Foreskin keratinocyte (primary cell): ENCODE data around the gene UNC13D.

DNA sequence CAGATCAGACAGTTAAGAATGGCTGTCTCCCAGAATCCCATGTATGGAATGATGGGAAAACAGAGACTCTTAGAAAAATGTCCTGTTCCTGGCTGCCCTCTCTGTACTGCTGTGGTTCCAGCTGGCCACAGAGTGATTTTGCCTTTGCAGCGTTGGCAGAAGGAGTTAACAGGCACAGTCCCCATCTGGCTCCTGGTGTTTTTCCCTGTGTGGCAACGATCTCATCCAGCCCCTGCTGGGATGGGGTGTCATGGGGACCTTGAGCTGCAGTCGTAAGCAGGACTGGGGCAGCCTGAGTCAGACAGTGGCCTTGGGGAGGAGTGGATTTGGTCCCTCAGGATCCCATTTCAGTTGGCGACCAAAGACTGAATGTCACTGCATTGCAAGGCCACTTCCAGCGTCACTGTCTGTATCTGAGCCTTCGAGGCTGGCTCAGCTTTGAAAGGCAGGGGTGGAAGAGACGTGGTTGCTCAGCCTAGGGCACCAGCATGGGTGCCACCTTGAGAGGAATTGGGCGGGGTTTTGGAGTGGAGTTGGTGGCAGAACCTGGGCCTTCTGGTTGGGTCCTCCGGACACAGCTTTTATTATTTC is 11.9 kb downstream of the TMEM94 start:
- RAMPAGE, total RNA, result no peak

DNA sequence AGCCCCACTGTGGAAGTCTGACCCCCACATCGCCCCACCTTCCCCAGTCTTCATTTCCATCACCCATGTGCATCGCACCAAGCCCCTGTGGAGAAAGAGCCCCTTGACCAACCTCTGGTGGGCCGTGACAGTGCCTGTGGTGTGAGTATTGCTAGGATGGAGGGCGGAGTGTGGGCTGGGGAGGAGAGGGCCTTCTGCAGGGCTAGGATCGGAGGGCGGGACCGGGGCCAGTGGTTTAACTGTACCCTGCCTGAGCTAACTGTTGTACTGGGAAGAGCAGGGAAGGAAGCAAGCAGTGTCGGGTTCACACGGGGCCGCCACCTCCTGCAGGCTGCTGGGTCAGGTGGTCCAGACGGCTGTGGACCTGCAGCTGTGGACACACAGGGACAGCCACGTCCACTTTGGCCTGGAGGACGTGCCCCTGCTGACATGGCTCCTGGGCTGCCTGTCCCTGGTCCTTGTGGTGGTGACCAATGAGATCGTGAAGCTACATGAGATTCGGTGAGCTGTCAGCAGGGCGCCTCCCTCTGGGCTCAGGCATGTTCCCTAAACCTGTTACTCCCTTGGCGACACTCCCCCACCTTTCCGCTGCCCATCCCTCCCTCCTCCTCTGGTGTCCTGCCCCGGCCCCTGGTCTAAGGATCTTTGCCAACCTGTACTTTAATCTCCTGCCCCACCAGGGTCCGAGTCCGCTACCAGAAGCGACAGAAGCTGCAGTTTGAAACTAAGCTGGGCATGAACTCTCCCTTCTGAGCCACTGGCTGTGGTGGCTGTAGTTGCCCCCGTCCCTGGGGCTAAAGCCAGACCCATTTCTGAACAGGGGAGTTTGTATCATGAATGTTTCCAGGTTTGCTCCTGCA is 16.5 kb downstream of the CASKIN2 start:
- RAMPAGE, total RNA, result no peak

DNA sequence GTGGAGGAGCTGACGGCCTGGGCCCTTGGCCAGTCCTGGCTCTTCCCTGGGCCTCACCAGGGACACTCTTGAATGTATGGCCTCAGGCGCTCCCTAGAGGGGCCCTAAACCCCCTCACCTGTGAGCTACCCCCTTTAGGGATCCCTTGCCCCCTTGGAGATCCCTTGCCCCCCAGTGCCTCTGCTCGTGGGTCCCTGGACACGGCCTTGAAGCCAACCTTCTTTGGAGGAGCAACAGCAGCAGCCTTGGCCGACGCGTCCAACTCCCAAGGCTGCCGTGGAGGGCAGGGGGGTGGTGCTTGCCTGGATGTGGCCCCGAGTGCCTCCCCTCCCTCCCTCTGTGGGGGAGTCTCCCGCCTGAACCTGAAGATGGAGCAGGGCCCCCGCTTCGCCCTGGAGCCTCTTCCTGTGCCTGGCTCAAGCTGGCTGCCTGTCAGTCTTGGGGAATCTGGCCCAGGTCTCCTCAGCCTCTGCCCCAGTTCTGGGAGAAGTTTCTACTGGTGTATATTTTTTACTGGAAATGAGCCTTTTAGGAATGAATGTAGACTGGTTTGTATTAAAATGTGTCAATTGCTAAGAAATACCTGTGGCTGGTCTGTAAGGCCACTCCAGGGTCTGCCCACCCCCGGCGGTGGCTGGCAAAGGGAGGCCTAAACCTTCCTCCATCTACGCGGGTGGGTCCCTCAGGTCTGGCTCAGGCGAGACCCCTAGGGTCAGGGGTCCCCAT is 15.7 kb downstream of the CASKIN2 start:
- RAMPAGE, total RNA, result no peak

- RAMPAGE, total RNA, result no peak
These were observed 3.5 kb upstream of the LLGL2 start for GRCh38 chr17:75521620-75522682.

DNA sequence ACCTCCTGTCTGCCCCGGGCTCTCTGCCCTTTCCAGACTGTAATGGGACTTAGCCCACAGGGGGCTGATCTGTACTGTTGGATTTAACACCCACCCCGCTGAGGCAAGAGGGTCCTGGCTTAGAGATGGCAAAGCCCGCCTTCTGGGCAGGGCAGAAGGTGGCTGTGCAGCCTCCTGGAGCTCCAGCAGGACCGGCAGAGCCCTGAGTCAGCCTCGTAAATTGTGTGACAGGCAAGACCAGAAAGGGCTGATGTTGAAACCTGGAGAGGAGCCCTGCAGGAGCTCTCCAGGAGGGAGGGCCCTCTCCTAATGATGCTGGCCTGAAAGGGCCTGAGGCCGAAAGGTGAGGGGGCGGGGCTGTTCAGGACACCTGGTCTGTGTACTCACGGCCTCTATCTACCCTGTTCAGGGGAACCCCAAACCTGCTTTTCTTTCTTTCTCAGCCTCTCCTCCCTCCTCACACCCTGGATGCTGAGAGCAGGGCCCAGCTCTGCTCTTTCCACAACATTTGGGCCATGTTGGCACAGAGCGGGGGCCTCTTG is 22.5 kb upstream of the MYO15B start:
- RAMPAGE, total RNA, result no peak

GRCh38 chr17:75601496-75601900 is 13.9 kb downstream of the MYO15B start:
- RAMPAGE, total RNA, result no peak

- RAMPAGE, total RNA, result no peak
These were observed 3.8 kb downstream of the SMIM5 start for GRCh38 chr17:75636939-75637491.

DNA sequence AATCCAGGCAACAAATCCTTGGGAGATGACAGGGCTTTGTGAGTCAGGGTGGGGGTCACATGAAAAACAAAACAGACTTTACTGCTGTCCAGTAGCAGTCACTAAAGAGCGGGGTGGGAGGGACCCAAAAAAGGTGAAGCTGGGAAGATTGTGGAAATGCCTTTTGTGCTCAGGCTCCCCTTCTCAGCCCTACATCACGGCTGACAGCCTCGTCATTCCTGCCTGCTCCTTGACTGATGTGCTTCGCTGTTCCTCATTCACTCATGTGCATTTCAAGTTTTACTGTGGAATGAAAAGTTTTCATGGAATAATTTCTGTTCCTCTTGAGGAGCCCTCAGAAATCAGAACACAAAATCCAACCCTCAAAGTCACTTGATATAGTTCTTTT is 6.5 kb downstream of the SAP30BP start:
- RAMPAGE, total RNA, result no peak

- RAMPAGE, total RNA, result no peak
These were observed 16.4 kb downstream of the SAP30BP start for GRCh38 chr17:75683367-75684177.

- RAMPAGE, total RNA, result no peak
These were observed 26.6 kb downstream of the SAP30BP start for GRCh38 chr17:75693365-75694454.

- RAMPAGE, total RNA, result no peak
These were observed 22.5 kb upstream of the ITGB4 start for GRCh38 chr17:75698750-75699149.

DNA sequence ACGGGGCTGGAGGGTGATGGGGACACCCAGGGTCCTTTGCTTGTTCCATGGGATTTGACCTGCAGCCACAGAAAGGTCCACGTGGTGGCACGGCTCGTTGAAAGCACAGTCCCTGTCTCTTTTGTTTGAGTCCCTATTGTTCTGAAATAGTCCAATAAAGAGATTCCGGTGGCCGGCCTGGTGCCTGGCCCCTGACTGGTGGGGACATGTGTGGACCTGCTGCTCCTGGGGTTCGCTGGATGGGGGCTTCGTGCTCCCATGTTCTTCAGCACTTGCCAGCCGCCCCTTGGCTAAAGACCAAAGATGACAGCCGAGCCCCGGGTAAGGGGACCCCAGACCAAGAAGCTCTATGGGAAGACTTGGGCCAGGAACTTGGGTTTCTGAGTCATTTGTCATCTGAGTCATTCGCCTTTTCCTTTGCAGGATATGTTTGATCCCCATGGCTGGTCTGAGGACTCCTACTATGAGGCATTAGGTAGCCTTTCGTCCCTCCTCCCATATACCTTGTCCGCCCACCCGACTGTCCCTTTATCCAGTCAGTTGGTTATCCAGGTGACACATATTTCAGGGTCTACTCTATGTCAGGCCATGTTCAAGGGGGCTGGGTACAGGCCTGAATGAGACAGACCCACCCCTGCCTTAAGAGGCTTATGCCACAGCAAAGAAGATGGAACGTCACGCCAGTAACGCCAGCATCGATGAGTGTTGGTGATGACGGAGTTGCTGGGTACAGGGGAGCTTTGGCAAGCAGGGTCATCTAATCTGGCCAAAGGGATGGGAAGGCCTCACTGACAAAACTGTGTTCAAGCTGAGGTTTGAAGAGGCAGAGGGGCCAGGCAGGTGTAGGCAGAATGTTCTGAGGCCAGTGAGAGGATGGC is 17.6 kb upstream of the ITGB4 start:
- RAMPAGE, total RNA, result no peak

DNA sequence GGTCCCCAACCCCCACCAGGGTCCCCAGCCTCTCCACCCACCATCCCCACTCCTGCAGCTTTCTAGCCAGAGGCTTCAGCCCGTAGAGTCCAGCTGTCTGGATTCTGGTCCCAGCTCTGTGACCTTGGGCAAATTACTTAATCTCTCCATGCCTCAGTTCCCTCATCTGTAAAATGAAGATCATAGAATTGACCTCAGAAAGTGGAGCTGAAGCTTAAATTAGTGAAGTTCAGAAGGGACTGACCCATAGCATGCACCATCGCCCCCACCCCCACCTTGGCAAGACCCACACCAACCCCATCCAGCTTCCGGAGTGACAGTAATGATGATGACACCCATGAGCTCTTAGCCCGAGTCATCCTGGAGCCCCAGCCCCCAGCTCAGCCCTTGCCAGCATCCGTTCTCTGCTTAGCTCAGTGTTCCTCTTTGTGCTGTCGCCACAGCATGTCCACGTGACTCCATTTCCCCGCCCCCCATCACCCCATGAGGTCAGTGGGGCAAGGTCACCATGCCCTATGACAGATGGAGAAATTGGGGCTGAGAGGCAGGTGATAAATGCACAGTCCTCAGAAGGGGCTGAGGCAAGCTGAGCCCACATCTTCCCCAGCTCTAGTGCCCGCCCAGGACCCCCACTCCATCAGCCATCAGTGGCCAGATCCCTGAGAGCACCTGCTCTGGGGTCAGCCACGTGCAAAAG is 16.8 kb downstream of the ITGB4 start:
- RAMPAGE, total RNA, result no peak

GRCh38 chr17:75771303-75772292 is 6.6 kb upstream of the GALK1 start:
- RAMPAGE, total RNA, result no peak

DNA sequence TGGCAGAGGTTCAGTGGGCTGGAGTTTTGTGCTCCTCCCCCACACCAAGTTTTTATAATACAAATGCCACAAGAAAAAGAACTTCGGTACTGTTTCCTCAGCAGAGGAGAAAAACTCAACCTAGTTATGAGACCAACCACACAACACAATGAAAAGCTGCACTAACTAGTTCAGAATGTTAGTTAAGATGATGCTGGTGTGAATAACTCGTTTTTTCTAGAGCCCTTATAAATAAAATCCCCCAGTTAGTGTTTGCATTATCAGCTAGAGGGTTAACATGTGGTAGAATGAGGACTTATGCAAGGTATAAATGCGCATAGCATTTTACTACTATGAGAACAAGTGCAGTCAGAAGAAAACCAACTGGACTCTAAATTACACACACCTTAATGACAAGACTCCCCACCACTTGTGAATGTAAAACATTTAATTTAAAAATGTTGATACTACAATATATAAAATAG is 1.9 kb downstream of the H3-3B start:
- RAMPAGE, total RNA, result no peak

GRCh38 chr17:75785812-75786423 is 1.3 kb downstream of the UNK start:
- RAMPAGE, total RNA, result no peak

- RAMPAGE, total RNA, result no peak
These were observed 19.5 kb downstream of the UNC13D start for GRCh38 chr17:75824340-75825515.

DNA sequence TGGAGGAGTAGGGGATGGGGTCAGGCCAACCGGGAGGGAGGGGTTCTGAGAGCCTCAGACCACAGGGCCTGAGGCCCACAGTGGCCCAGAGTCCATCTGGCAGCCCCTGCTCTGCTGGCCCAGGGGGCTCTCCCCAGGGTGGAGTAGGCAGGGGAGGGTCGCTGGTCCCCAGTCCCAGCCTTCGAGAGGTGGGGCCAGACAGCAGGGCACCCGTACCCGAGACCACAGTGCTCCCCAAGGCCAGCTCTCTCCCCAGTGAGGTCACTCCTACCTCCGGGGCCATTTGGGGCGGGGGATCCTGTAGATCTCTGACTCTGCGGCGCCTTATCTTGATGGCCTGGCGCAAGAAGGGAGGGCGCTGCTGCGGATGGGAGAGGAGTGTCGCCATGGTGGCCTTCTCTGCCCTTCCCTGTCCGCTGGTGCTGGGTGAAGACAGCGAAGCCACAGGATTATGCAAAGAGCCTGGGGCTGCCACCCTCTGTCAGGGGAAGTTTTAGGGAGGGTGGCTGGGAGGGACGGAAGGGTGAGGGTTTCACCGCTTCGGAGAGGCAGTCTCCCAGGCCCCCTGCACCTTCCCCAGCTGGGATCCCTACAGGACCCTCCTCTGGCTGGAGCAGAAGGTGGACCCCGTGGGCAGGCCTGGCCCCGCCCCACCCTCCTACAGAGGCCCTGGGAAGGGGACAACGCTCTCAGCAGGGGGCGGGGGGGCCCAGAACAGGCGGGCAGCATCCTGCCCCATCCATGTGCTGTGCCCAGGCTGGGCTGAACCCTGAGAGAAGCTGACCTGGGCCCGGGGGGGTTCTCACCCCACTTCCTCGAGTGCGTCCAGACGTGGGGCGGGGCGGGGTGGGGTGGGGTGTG is at the start of gene UNC13D:
Gene UNC13D, minus strand, starts transcription at position 455 of the 861 bp plus-strand sequence.
- RAMPAGE, total RNA, result no peak

GRCh38 chr17:75844811-75845706 is 855 bp upstream of the UNC13D start:
- RAMPAGE, total RNA, result no peak

GRCh38 chr17:75846572-75847327 is 2.5 kb upstream of the UNC13D start:
- RAMPAGE, total RNA, result no peak